Placental pericyte (primary cell): Measurements from ENCODE around the genes NRBF2 and REEP3.

DNA sequence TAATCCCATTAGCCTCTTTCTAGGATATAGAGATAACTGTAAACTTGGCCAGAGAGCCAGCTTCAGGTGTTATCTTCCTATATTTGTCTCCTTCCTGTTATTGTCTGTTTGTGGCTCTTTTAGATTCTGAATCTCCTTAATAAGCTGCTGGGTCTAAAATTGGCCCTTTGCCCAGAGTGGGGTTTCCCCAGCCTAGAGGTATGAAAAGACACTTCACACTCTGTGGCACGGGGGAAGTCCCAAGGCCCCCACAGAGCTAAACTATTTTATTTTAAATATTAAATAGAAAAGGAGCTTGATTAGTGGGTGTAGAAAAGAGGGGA lies 25.1 kb upstream of the ADO start:
- CAGE, long polyA plus RNA: no peak

DNA sequence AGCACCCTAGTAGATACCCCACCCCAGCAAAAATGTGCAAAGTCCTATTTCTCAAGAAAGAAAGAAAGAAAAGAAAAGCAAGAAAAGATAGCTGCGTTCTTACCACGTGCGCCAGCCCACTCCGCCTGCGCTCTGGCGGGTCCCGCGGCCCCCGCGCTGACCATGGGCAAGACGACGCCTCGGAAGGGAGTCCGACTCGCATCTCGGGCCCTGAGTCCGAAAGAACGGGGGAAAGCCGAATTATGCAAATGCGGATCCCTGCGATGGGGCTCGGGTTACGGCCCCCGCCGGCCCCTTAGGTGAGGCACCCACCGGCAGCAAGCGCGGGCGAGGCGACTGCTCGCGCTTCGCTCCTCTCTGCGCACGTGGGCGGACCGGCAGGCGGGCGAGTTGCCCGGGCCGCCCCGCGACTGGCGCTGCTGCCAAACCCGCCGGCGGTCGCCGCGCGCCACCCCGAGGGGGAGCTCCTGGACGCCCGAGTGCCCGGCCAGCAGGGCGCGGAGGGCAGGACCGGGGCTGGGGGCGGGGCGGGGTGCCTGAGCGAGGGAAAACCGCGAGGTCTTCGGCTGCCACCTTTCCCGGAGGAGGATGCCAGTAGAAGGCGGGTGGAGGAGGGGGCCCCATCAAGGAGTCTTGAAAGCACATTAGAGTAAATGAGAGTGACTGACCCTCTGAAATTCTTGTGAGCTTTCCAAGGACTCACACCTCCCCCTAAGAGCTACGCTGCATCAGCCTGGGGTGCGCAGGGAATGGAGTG lies 2.5 kb upstream of the EGR2 start:
- CAGE, long polyA plus RNA: no peak

DNA sequence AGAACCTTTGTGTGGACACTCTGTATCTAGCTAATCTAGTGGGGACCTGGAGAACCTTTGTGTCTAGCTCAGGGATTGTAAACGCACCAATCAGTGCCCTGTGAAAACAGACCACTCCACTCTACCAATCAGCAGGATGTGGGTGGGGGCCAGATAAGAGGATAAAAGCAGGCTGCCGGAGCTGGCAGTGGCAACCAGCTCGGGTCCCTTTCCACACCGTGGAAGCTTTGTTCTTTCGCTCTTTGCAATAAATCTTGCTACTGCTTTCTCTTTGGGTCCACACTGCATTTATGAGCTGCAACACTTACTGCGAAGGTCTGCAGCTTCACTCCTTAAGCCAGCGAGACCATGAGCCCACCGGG lies 98.8 kb upstream of the NRBF2 start:
- CAGE, long polyA plus RNA: no peak

DNA sequence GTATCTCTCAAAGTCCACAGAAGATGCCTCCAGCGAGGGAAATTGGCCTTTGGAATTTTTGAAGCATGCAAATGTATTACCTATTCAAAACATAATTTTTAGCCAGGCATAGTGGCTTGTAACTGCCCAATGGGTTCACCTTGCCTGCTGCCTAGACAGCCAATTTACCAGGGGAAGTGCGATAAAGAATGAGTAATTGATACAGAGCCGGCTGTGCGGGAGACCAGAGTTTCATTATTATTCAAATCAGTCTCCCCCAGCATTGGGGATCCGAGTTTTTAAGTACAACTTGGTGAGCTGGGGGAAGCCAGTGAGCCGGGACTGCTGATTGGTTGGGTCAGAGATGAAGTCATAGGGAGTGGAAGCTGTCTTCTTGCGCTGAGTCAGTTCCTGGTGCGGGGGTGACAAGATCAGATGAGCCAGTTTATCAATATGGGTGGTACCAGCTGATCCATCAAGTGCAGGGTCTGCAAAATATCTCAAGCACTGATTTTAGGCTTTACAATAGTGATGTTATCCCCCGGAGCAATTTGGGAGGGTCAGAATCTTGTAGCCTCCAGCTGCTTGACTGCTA lies 29.1 kb upstream of the NRBF2 start:
- CAGE, long polyA plus RNA: no peak

DNA sequence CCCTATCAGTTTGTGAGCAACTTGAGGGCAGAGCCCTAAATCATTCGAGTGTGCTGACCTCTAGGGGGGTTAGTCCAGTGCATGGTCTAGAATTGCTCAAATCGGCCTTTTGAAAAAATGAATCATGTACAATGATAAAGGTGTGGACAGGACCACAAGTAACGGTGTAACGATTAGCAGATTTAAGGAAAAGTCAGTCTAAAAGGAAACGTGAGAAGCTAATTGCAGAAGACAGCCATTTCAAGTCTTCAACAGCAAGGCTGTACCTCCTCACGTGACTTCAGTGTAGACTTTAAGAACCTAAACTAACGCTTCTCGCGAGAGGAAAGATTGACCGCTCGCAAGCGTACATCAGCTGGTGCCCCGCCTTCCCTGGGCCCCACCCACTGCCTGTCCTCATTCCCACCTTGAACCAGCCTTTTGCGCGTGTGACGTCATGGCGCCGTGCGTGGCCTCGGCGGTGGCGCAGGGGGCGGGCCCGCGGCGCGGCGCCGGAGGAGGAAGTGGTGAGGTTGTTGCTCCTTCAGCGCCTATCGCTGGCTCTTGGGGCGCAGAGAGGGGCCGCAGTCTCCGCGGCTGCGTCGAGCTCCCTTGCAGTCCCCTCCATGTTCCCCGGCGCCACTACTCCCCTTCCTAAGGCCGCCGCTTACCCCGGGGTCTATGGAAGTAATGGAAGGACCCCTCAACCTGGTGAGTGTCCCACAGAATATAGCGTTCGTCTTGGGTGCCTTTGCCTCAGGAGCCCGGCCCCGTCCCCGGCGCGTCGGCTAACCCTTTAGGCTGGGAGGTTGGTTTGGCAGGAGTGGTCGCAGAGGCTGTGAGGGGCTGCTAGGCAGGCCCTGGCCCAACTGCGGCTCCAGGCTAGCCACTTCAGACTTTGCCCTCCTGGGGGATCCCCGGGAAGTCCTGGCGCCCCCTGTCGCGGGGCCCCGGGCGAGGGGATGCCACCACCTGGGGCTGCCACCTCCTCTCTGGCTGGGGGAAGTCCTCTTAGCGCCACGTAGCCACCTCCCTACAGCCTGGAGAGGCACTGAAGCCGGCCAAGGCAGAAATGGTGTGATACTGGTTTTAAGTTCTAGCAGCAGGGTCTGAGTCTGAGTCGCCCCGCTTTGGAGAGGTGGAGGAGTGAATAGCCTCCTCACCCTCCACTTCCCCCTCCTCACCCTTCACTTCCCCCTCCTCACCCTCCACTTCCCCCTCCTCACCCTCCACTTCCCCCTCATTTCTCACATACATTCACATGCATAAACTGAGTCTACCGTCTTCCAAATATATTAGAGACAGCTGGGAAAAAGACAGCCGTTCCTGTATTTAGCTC lies at the start of gene NRBF2:
NRBF2 (plus strand) TSS at position 518 of the 1,318 bp plus-strand sequence.
- CAGE, long polyA plus RNA: no peak

GRCh38 chr10:63204672-63205146 lies 71.6 kb downstream of the NRBF2 start:
- CAGE, long polyA plus RNA: no peak

- CAGE, long polyA plus RNA: no peak
Measured at GRCh38 chr10:63225655-63225989, 92.5 kb downstream of the NRBF2 start.

DNA sequence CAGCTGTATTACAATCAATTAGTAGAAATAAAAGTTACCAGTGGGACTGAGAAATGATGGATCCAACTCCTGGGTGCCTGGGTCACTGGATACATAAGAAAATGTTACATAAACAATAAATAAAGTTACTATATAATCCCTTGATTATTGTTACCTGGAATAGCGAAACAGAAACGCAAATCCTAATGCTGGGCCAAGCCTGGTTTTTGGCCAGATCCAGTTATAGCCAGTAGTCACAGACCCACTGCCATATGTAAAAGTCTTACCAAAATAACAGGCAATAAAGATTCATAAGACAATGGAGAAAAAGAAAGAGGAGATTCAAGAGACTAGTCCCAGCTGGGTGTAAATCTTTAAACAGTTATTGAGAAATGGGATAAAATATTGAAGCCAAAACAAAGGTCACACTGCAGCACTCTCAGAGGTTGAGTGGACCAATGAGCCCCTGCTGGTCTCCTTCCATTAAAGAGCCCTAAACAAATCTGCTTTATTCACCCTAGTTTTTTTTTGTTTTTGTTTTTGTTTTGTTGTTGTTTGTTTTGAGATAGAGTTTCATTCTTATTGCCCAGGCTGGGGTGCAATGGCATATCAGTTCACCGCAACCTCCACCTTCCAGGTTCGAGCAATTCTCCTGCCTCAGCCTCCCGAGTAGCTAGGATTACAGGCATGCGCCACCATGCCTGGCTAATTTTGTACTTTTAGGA lies 98.9 kb downstream of the JMJD1C start:
- CAGE, long polyA plus RNA: no peak

GRCh38 chr10:63380118-63380687 lies 85.6 kb downstream of the JMJD1C start:
- CAGE, long polyA plus RNA: no peak

- CAGE, long polyA plus RNA: no peak
Measured at GRCh38 chr10:63430278-63430790, 35.4 kb downstream of the JMJD1C start.

DNA sequence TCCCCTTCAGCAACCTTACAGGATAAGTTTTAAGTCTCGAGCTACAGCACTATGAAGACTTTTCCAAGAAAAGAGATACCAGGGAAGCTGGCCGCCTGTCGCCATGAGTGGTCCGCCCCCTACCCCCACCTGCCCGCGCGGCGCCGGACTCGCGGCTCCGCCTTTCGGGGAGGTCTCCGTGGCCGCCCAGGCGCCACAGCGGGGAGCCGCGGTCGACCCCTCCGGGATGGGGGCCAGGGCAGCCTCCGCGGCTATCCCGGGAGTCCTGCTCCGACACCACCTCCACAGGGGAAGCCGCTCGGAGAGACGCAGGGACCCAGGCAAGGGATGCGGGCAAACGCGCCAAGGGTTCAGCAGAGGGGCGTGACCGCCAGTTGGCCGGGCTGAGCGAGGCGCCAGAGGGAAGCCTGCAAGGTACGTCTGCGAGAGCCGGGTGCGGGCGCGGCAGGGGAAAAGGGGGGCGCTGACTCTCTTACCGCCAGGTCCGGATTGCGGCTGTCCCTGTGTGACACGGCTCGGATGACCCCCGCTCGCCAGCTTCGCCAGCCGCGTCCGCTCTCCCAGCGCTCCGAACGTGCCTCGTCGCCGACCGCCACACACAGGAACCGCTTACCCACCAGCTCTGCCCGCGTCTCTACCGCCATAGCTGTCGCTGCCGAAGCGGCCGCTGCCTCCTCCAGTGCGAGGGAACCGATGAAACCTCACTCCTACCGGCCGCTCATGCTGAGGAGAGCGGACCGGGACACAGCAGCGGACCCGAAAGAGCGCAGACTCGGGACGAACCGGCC lies 564 bp downstream of the JMJD1C start:
- CAGE, long polyA plus RNA: no peak

- CAGE, long polyA plus RNA: no peak
Measured at GRCh38 chr10:63504182-63504533, 17.0 kb upstream of the REEP3 start.

- CAGE, long polyA plus RNA: no peak
Measured at GRCh38 chr10:63521310-63522416, at the start of gene REEP3. Gene REEP3 (plus strand): TSS chr10:63521401.

DNA sequence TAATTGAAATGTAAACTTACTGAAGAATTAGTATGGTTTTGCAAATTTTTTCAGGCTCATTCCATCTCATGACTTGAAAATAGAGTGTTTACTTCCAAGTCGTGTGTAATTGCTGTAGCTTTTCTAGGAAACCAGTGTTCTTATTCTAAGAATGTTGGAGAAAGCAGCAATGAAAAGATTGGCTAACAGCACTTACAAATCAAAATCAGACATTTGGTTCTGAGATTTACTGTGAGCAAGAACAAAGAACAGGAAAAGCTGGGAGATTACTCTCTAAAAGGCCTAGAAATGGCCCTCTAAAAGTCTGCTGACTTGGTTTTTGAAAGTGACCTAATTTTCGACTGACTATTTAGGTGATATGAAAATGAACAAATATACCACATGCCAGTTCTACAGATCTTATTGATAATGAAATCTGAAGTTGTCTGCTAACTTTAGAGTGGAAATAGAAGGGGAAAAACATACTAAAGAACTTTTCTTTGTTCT lies 52.1 kb downstream of the REEP3 start:
- CAGE, long polyA plus RNA: no peak

DNA sequence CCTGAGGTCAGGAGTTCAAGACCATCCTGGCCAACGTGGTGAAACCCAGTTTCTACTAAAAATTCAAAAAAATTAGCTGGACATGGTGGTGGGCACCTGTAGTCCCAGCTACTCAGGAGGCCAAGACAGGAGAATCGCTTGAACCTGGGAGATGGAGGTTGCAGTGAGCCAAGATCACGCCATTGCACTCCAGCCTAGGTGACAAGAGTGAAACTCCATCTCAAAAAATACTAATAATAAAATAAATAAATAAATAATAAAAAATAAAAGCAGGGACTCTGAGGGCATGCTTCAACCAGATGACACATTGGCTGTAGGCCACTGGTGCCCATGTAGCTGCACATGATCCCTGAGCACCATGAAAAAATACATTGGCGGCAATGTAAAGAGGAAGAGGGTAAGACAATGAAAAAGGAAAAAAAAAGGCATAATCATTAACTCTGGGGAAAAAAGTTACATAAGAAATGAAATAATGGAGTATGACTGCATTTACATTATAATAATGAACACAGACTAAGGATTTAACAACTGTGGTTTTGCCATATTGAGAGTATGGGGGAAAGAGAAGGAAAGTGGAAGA lies 80.6 kb downstream of the REEP3 start:
- CAGE, long polyA plus RNA: no peak

- CAGE, long polyA plus RNA: no peak
Measured at GRCh38 chr10:63644446-63644903, 123.3 kb downstream of the REEP3 start.

DNA sequence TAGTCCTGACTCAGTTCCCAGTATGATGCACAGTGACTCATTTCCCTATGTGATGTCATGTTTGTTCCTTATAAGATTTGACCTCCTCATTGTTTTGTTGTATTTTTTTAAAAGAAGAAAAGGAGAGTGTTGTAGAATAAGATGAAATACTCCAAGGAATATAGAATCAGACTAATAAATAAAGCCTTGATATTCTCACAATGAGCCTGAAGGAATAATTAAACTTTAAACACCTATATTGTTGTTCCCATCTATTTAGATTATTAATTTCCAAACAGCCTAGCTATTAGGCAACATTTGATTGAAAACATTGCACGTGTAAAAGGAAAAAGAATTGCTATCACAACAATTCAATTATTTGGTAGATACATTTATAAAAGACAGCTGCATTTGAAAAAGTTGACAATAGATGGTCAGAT lies 186.3 kb downstream of the REEP3 start:
- CAGE, long polyA plus RNA: no peak

- CAGE, long polyA plus RNA: no peak
Measured at GRCh38 chr10:64120060-64120791, 599.0 kb downstream of the REEP3 start.

- CAGE, long polyA plus RNA: no peak
Measured at GRCh38 chr10:65570090-65571137, 1355.4 kb upstream of the LRRTM3 start.

- CAGE, long polyA plus RNA: no peak
Measured at GRCh38 chr10:65571187-65571710, 1354.6 kb upstream of the LRRTM3 start.